Heart left ventricle (tissue), 7 donors: ENCODE measurements around a stretch of chr6.

DNA sequence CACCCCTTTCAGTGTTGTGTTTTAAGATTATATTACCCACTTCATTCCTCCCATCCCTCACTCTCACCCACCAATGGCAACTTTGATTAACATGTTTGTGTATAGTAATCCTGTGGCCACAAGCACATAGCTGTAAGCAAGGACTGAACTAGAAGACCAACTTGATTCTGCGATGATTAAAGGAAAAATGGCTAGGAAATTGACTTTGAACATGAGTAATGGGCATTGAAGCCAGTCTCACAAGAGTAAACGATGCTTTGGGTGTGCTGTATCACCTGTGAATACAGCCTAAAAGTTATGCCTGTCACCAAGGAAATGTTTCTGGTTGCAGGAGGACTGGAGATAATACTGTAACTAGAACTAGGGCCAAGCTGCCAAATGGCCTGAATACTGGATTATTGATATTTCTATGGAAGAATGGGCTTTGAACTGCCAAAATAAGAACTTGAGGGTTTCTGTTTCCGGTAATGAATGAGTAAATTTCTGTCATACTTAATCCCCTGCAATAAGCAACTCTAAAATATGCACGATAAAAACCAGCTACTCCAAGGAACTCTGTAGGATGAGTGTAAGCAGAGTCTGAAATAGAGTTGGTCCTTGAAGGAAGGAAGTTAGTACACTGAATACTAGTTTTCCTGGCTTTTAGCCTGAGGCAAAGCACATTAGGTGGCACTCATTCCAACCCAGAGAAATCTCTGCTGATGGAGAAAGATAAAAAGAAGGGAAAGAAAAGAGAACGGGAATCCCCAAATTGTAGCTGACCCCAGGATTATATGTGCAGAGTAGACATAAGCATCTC lies 92.5 kb downstream of the QKI start:
- PRO-cap, 6 experiments = no peak in any of the 6 experiments
- RAMPAGE, long total RNA, 2 experiments = no peak in any of the 2 experiments
- RRBS = no CpG with 5 or more reads among the region's 5 CpGs

DNA sequence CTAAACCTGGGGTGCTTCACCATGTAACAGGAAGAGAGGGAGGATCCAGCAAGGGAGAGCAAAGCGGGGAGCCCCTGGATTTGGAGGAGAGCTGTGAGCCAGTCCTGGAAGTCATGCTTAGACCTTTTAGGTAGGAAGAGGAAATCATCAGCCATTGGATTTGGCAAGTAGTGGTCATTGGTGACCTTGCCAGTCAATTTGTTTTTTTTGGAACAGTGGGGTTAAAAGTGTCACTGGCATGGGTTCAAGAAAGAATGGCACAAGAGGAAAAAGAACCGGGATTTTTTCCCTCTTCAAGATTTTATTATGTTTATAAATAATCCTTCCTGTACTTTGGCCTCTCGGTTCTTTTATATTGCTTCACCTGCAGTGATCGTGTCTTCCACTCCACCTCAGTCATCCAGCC lies 124.6 kb downstream of the QKI start:
- PRO-cap, 6 experiments = no peak in any of the 6 experiments
- RAMPAGE, long total RNA, 2 experiments = no peak in any of the 2 experiments
- RRBS = no CpG with 5 or more reads among the region's 4 CpGs

DNA sequence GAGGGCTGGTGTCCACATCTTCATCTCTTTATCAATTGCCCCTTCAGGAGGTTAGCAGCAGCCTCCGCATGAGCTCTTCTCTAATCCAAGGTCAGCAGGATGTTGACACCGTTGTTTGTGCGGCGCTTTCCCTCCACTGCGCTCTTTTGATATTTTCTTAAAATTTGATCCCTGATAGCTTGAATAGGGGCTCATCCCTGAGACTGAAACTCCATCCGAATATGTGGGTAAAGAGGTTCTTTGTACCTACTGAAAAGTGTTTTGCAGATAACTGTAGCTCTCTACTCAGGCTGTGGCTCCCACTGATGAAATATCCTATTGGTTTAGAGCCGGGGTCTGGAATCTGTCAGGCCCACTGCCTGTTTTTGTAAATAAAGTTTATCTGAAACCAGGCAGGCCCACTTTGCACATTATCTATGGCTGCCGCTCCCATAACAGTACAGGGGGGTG lies 362.5 kb downstream of the QKI start:
- PRO-cap, 6 experiments = no peak in any of the 6 experiments
- RAMPAGE, long total RNA, 2 experiments = no peak in any of the 2 experiments
- RRBS = no CpG with 5 or more reads among the region's 8 CpGs

GRCh38 chr6:163814432-163815147 lies 400.1 kb downstream of the QKI start:
- PRO-cap, 6 experiments = no peak in any of the 6 experiments
- RAMPAGE, long total RNA, 2 experiments = no peak in any of the 2 experiments
- RRBS = no CpG with 5 or more reads among the region's 13 CpGs

GRCh38 chr6:163837583-163838129 lies 423.1 kb downstream of the QKI start:
- PRO-cap, 6 experiments = peak in 3 of 6 experiments; most common plus-strand start chr6:163837846 (in 2); most common minus-strand start chr6:163837769 (in 3)
- RAMPAGE, long total RNA, 2 experiments = no peak in any of the 2 experiments
- RRBS = no CpG with 5 or more reads among the region's 14 CpGs

- PRO-cap, 6 experiments = peak in 6 of 6 experiments; most common plus-strand start chr6:163962932 (in 1); most common minus-strand start chr6:163962739 (in 6)
- RAMPAGE, long total RNA, 2 experiments = no peak in any of the 2 experiments
- RRBS = no CpG with 5 or more reads among the region's 16 CpGs
These were observed 548.1 kb downstream of the QKI start for GRCh38 chr6:163962537-163963180.

DNA sequence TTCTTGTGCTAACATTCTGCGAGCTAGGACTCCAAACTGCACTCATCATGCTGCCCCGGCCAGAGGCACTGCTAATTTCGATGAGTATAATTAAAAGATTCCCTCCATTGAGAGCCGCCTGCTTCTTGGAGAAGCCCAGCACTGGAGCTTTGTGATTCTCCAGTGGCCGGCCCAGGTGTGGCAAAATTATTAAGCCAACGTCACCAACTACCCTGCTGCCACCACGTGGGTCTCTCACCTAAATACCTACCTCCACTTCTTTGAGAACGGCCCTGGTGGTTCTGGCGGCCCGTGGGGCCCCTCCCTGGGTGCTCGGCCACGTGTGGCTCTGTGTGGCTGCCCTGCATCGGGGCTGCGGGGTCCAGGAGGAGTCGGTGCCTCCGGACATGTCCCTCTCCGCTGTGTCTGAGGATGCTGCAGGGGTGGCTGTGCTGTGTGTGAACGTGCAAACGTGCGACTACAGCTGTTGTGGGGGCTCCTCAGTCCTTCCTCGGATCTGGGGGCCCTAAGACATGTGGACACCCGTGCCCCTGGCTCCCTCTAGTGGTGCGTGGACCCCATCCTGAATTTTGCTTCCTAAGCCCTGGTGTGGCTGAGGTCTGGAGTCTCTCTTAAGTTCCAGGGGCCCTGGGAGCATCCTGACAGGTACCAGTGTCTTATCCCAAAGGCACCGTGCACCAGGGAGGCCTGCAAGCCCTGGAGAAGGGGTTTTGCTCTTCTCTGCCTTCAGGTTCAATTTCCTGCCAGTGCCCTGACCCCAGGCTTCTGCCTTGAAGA lies 691.8 kb downstream of the QKI start:
- PRO-cap, 6 experiments = peak in 3 of 6 experiments; most common plus-strand start position 266 of the sequence (in 1); most common minus-strand start position 179 of the sequence (in 2)
- RAMPAGE, long total RNA, 2 experiments = start-site peak on the plus strand in 1 of 2 experiments, centred at position 646 of the sequence, 6 reads per replicate; start-site peak on the minus strand in 2 of 2 experiments, centred at positions 422 to 450 of the sequence, 7 to 13 reads per replicate
- RRBS = no CpG with 5 or more reads among the region's 24 CpGs

- PRO-cap, 6 experiments = no peak in any of the 6 experiments
- RAMPAGE, long total RNA, 2 experiments = no peak in any of the 2 experiments
- RRBS = no CpG with 5 or more reads among the region's 8 CpGs
These were observed 482.7 kb downstream of the C6orf118 start for GRCh38 chr6:164826663-164827228.

- PRO-cap, 6 experiments = no peak in any of the 6 experiments
- RAMPAGE, long total RNA, 2 experiments = no peak in any of the 2 experiments
- RRBS = no CpG with 5 or more reads among the region's 10 CpGs
These were observed 57.8 kb downstream of the PDE10A start for GRCh38 chr6:165605182-165605798.

DNA sequence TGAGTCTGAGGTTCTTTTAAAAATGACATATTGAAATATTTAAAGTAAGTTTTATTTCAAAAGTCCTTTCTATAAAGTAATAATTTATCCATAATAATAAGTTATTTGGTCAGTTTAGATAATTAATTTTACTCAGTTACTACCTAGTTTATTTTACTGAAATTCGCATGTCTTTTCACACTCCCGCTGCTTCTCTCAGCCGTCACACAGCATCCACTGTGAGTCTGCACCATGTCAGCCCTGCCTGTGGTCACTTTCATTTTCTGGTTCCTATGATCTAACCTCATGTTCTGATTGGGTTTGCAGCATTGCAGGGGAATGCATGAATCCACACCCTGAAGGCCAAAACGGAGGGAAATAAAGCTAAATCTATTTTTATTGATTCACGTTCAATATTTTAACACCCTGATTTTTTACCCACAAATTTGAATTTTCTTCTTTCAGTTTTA lies 47.4 kb downstream of the PDE10A start:
- PRO-cap, 6 experiments = peak in 3 of 6 experiments; most common plus-strand start position 293 of the sequence (in 2); most common minus-strand start position 220 of the sequence (in 1)
- RAMPAGE, long total RNA, 2 experiments = no peak in any of the 2 experiments
- RRBS = no CpG with 5 or more reads among the region's 5 CpGs

- PRO-cap, 6 experiments = peak in 3 of 6 experiments; most common plus-strand start chr6:165752984 (in 2)
- RAMPAGE, long total RNA, 2 experiments = no peak in any of the 2 experiments
- RRBS = no CpG with 5 or more reads among the region's 7 CpGs
These were observed 89.8 kb upstream of the PDE10A start for GRCh38 chr6:165752860-165753125.

GRCh38 chr6:166305826-166306209 lies 2.4 kb downstream of the PRR18 start:
- PRO-cap, 6 experiments = no peak in any of the 6 experiments
- RAMPAGE, long total RNA, 2 experiments = no peak in any of the 2 experiments
- RRBS = no CpG with 5 or more reads among the region's 7 CpGs

- PRO-cap, 6 experiments = peak in 2 of 6 experiments; most common plus-strand start chr6:166352263 (in 2); most common minus-strand start chr6:166352018 (in 1)
- RAMPAGE, long total RNA, 2 experiments = no peak in any of the 2 experiments
- RRBS = no CpG with 5 or more reads among the region's 6 CpGs
These were observed 9.6 kb upstream of the SFT2D1 start for GRCh38 chr6:166351818-166352538.

DNA sequence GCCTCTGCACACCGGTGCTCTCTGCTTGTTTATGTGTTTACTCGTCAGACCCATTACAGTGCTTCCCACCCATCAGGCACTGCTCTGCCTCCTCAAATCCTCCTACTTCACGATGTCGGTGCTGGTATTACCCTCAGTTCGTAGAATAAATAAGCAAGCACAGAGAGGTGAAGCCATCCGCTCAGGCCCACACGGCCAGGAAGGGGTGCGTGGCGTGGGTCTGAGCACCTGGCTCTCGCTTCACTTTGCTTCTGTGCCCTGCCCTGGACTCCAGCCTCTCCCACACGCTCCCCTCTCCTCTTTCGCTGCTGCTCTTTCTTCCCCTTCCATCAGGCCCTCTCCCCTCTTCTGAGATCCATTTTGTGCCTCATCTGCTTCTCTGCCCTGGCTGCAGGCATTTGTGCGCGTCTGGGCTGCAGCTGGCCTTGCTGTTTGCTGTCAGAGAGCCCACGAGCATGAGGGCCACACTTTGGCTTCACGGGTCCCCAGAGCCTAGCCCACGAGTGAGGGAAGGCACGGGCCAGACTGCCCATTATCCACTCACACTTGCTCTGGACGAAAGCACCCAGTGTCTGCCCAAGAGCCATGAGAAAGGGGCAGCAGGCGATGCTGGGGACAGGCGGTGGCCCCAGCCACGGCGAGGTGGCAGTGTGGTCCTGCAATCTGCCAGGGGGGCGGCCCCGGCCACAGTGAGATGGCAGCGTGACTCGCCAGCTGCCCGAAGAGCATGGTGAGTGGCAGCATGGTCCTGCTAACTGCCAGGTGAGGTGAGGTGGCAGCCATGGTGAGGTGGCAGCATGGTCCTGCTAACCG lies 96.2 kb upstream of the MPC1 start:
- PRO-cap, 6 experiments = no peak in any of the 6 experiments
- RAMPAGE, long total RNA, 2 experiments = no peak in any of the 2 experiments
- RRBS = no CpG with 5 or more reads among the region's 29 CpGs

DNA sequence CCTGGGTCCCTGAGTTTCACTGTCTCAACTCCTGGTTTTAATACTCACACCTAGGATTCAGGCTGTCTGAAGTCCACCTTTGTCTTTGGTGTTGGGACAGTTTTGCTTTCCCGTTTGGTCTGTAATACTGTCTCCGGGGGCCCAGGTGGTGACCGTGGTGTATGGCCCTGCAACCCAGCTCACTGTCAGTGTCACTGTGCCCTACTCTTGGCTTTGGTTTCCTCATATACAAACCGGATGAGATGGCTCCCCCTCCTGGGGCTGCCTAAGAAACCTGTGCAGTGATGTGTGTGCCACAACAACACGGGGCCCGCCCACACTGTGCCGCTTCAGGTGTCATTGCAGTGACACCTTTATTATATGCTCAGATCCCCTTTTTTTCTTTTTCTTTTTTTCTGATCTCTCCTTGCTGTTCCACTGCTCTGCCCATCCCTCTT lies 74.0 kb downstream of the RAMACL start:
- PRO-cap, 6 experiments = no peak in any of the 6 experiments
- RAMPAGE, long total RNA, 2 experiments = no peak in any of the 2 experiments
- RRBS = 98% methylated on average over 3 of the region's 7 CpGs

- PRO-cap, 6 experiments = no peak in any of the 6 experiments
- RAMPAGE, long total RNA, 2 experiments = no peak in any of the 2 experiments
- RRBS = no CpG with 5 or more reads among the region's 7 CpGs
These were observed 47.9 kb downstream of the RAMACL start for GRCh38 chr6:166538623-166538844.

DNA sequence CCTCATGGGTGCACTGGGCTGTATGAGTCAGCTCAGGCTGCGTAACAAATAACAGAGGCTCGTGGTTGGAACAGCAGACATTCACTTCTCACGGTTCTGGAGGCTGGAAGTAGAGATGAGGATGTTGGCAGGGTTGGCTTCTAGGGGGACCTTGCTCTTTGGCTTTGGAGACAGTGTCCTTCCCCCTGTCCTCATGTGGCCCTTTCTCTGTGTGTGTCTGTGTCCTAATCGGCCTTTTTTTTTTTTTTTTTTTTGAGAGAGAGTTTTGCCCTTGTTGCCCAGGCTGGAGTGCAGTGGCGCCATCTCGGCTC lies 117.8 kb upstream of the RPS6KA2 start:
- PRO-cap, 6 experiments = no peak in any of the 6 experiments
- RAMPAGE, long total RNA, 2 experiments = no peak in any of the 2 experiments
- RRBS = no CpG with 5 or more reads among the region's 6 CpGs

- PRO-cap, 6 experiments = no peak in any of the 6 experiments
- RAMPAGE, long total RNA, 2 experiments = no peak in any of the 2 experiments
- RRBS = no CpG with 5 or more reads among the region's 8 CpGs
These were observed 19.7 kb upstream of the CCR6 start for GRCh38 chr6:167103059-167103712.

GRCh38 chr6:167125449-167125952 lies 2.6 kb downstream of the CCR6 start:
- PRO-cap, 6 experiments = no peak in any of the 6 experiments
- RAMPAGE, long total RNA, 2 experiments = no peak in any of the 2 experiments
- RRBS = no CpG with 5 or more reads among the region's 3 CpGs

GRCh38 chr6:167129891-167130782 lies 7.2 kb downstream of the CCR6 start:
- PRO-cap, 6 experiments = no peak in any of the 6 experiments
- RAMPAGE, long total RNA, 2 experiments = no peak in any of the 2 experiments
- RRBS = no CpG with 5 or more reads among the region's 8 CpGs